T-cell (primary cell): ENCODE results near the genes KLHL18, SPINK8 and ATRIP.

- PRO-cap, 7 experiments, result no peak in any of the 7 experiments
Observed at GRCh38 chr3:46997184-46998301, 18.1 kb downstream of the NBEAL2 start.

DNA sequence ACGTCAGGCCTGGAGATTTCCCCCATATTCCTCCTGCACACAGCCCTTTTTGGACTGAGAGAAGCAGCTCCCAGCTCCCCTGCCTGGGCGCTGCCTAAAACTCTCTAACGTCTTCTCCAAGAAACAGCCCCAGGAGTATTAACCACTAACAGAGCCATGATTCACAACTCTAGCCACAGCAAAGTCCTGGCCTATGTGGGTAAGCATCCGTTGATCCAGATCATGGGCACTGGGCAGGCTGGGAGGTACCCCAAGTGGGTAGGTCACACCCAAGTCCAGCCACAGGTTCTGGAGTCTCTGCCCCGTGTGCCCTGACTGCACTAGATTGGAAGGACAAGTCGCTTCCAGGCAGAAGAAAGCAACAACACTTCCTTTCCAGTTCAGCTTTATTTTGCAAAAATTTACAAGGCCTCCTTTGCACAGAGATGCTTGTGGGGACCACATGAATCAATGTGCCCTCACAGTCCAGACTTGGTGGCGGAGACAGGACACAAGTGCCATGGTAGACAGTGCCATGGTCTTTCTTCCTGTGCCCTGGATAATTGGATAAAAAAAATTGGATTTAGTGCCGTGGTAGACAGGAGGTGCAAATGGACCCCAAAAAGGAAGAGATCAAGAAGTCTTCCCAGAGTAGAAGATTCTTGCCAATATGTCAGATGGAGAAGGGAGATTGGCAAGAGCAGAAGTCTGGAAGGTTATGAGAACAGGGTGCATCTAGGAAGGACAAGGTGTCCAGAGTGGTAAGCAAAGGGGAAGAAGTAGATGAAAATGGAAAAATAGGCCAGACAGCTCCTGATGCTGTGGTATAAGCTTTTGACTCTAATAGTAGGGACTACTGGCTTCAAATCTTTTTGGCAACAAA, 32.2 kb downstream of the NBEAL2 start:
- PRO-cap, 7 experiments, result no peak in any of the 7 experiments

DNA sequence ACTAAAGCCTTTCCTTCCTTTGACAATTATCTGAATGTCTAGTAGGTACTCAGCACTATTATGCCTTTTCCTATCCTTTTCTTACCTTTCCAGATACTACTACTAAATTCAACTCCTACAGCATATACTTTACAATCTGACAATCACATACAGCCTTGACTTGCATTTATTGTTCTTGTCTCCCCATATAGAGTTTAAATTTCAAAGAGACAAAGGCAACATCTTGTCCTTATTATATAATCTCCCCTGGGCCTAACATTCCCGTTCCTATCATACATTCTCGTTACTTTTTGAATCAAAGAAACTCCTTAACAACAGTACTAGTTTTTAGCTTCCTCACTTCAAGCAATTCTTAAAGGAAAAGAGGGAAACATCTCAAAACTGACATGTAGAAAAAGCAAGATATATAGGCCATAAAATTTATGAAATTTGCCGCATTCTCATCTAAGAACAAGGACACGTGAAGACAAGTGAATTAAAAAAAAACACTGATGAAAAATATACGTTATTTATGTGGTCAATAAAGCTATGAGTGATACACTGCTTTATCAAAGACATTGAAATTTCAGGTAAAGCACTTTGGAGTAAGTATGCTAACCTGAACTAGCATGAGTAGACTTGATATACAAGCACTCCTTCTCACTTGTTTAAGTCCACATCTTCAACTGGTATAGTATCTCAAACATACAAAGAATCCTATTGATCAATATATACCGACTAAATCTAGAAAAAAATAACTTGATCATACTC, 24.5 kb downstream of the SETD2 start:
- PRO-cap, 7 experiments, result no peak in any of the 7 experiments

GRCh38 chr3:47282386-47283616, at the start of gene KLHL18:
KLHL18 (plus strand) TSS chr3:47282944.
- PRO-cap, 7 experiments, result peak in 7 of 7 experiments; most common plus-strand start chr3:47282946 (in 7); most common minus-strand start chr3:47282529 (in 6)

DNA sequence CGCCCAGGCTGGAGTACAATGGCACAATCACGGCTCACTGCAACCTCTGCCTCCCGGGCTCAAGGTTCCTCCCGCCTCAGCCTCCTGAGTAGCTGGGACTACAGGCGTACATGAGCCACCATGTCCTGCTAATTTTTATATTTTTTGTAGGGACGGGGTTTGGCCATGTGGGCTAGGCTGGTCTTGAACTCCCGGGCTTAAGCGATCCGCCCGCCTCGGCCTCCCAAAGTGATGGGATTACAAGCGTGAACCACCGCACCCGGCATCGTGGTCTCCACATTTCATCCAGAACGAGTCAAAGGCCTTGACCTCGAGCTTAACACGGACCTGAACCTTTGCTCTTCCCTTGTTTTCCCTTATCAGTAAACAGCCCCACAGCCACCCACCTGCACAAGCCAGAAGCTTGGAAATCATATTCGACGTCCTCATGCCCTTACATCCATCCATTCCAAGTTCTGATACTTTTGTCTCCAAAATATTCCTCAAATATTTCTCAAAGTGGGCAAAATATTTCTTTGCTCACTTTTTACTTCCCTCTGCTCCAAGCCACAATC, 1.3 kb upstream of the PTPN23 start:
- PRO-cap, 7 experiments, result no peak in any of the 7 experiments

DNA sequence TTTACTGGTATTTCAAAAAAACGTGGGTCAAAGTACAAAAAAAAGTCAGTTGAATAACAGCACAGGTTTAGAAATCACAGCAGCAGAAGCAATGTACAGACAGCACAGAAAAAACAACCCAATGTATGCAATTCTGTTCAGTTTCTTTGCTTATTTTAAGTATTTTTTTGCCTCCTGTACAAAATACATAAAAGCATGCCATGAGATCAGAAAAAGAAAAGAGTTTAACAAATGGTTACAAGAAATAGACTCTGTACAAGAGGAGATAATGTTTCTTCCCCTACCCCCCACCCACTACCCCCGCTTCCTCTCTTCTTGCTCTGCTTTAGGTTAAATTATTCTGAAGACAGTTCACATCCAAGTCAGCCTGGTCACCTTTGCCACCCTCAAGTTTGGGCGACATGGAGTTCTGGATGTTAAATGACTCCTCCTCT, 16.4 kb downstream of the CSPG5 start:
- PRO-cap, 7 experiments, result no peak in any of the 7 experiments

- PRO-cap, 7 experiments, result no peak in any of the 7 experiments
Observed at GRCh38 chr3:47635933-47636479, 57.3 kb upstream of the CSPG5 start.

- PRO-cap, 7 experiments, result no peak in any of the 7 experiments
Observed at GRCh38 chr3:47715154-47715942, 66.3 kb downstream of the SMARCC1 start.

- PRO-cap, 7 experiments, result peak in 7 of 7 experiments; most common plus-strand start chr3:47825015 (in 7); most common minus-strand start chr3:47824787 (in 1)
Observed at GRCh38 chr3:47824362-47825666, 21.9 kb downstream of the DHX30 start.

- PRO-cap, 7 experiments, result no peak in any of the 7 experiments
Observed at GRCh38 chr3:47827220-47827671, 24.3 kb downstream of the DHX30 start.

GRCh38 chr3:47911891-47912453, 104.2 kb downstream of the MAP4 start:
- PRO-cap, 7 experiments, result no peak in any of the 7 experiments

- PRO-cap, 7 experiments, result no peak in any of the 7 experiments
Observed at GRCh38 chr3:48186721-48187855, 1.1 kb downstream of the CDC25A start.

DNA sequence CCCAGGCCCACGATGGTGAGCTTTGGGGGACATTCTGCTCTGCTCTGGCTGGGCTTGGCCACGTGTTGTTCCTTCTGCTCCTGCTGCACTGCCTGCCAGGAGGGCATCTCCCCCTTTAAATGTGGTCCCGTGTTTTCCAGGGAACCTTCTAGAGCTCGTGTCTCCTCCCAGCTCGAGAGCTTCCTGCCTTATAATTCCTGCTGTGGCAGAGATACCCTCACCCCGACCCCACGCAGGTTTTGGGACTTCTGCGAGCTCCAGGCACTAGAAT, 338 bp downstream of the CAMP start:
- PRO-cap, 7 experiments, result no peak in any of the 7 experiments

GRCh38 chr3:48269238-48269698, 28.4 kb downstream of the ZNF589 start:
- PRO-cap, 7 experiments, result no peak in any of the 7 experiments

DNA sequence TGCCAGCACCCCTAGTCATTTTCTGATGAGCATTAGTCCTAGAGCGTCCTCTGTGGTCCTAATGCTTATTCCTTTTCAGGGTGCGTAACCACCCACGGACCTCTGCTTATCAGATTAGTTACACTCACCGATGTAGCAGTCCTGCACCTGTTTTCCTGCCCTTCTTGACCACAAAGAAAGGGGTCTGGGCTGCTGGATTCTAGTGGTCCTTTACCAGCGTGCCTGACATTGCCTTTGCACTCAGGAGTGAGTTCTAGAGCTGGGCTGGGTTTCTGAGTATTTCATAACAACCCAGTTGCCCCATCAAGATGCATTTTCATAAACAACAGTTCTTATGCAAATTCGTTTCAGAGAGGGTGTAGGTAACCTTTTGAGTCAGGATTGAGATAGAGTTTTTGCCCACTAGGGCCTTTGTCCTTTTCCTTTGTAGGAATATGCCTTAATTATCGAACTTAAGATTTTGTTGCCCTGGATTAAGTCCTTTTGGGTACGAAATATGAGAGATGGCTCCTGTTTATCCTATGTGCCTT, at the start of gene SPINK8:
Gene SPINK8 (minus strand): TSS at position 255 of the 530 bp plus-strand sequence.
- PRO-cap, 7 experiments, result no peak in any of the 7 experiments

DNA sequence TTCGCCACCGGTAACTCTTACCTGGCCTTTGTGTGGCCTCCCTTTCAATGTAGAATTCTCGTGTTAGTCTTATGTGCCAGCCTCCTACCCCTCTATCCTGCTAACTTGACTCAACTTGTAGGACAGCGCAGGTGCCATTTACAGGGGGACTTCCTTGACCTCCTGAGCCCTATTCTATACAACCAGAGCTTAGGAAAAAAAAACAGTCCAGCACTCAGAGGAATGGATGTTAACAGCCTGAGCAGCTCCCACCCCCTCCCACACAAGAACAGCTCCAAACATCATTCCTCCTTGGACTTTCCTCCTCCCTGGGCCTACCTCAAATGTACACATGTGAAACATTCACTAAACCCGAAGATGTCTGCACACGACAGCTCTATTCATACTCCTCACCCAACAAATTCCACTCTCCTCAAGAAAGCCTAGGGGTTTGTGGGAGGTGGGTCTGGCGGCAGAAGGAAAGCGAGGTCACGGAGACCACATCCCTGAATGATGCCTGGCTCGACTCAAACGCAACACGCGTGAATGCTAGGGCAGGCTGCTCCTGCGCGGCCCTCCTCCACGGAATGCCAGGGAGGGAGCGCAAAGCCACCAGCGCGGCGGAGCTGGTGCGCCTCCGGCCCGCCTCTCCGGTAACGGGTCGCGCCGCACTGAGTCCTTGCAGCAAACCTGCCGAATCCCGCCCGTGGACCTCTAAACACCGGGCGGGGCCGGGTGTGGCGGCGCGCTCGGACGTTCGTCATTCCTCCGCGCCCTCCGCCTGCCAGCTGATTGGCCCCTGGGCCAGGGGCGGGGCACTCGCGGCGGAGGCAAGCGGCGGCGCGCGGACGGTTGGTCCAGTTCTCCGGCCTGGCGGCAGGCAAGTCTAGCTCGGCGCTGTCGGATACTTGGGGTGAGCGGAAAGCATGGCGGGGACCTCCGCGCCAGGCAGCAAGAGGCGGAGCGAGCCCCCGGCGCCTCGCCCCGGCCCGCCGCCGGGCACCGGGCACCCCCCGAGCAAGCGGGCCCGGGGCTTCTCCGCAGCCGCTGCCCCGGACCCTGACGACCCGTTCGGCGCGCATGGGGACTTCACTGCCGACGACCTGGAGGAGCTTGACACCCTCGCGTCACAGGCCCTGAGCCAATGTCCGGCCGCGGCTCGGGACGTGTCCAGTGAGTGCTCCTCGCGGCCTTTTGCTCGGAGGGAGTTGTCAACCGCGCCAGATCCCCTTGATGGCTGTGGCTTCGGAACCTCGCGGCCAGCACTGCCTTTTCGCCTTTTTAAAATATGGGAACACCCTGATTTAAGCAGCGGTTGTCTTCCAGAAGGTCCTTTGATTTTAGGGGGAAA, at the start of gene ATRIP:
Gene ATRIP (plus strand): TSS at position 797 of the 1,330 bp plus-strand sequence.
- PRO-cap, 7 experiments, result peak in 7 of 7 experiments; most common plus-strand start position 839 of the sequence (in 3); most common minus-strand start position 691 of the sequence (in 5)

- PRO-cap, 7 experiments, result no peak in any of the 7 experiments
Observed at GRCh38 chr3:48575340-48576096, 11.9 kb upstream of the UCN2 start.

- PRO-cap, 7 experiments, result no peak in any of the 7 experiments
Observed at GRCh38 chr3:48692853-48693443, 7.2 kb upstream of the NCKIPSD start.

DNA sequence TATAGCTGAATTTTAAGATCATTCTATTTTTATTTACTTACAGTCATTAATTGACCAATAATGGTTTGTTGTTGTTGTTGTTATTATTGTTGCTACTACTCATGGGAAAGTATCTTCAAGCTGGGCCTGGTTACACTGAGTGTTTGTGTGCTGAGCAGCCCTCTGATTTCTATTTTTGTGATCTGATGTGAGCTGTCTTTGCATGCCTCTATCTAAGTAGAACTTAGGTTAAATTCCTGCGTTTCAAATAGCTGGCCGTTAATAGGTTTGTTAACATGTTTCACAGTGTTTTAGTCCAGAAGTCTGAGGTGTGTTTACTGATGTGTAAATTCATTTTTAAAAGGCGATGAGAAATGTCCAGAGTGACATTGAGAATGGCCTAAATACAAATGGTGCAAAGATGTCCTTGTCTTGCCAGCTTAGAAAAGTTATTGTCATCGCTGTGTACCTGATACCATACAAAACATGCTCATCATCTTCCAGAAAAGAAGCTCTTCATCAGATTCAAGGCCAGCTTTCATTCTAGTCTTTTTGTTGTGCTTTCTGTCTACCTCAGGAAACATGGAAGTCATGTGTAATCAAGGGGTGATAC, 15.8 kb downstream of the ARIH2 start:
- PRO-cap, 7 experiments, result no peak in any of the 7 experiments

GRCh38 chr3:49021155-49021599, 744 bp upstream of the NDUFAF3 start:
- PRO-cap, 7 experiments, result peak in 7 of 7 experiments; most common plus-strand start chr3:49021246 (in 1); most common minus-strand start chr3:49021505 (in 7)